GM06990 (cell line): ENCODE measurements around the gene ZFHX2.

DNA sequence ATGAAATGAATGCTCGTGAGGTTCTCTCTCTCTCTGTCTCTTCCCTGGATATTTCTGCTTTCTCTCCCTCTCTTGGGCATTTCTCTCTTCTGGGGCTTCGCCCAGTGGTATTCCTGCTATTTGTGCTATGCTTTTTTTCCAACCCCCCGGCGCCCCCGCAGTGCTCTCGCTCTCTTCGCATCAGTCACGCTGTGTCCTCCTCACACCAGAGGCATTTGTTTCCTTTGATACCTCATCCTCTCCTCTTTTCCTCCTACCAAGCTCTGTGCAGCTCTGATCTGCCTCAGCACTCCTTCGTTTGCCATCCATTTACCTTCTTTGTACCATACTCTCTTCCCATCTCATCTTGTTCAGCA lies 2.9 kb downstream of the ZFHX2 start:
- RRBS: no CpG with 5 or more reads among the region's 9 CpGs

DNA sequence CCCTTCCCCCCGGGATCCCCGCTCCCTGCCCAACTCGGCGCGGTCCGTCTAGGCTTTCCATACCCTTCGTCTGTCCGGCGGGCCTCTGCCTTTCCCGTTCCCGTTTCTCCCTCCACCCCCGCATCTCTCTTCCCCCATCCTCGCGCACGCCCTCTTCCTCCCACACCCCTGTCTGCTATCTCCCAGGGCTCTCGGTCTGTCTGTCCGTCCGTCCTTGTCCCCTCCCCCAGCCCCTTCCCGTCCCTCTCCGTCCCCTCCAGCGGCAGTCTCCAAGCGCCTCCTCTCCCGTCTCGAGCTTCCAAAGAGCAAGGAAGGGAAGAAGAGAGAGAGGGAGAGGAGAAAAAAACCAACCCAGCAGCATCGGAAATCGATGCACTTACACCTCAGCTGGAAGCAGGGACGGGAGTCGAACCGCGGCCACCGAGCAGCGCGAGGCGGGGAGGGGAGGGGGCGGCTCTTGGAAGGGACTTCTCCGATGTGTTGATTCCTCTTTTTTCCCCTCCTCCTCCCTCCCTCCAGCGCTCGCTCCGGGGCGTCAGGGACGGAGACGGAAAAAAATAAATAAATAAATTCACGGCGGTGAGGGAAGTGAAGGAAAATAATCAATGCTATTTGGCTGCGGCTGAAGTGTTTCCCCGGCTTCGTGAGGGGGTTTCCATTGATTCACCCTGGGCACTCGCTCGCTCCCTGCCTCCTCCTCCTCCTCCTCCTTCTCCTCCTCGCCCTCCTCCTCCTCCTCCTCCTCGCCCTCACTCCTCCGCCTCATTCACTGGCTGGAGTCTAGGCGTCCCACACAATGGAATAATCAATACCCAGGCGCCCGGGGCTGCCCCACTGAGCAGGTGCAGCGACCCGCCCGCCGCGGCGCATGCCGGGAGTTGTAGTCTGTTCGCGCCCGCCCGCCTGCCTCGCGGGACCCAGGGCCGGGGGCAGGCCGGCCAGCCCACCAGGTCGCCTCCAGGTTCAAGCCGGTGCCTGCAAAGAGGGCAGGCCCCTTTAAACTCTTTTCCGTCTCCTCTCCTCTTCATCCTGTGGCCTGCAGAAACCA lies at the start of gene ZFHX2:
Gene ZFHX2, minus strand, starts transcription at position 803 of the 1,048 bp plus-strand sequence.
- RRBS: 6% methylated on average over 32 of the region's 73 CpGs

DNA sequence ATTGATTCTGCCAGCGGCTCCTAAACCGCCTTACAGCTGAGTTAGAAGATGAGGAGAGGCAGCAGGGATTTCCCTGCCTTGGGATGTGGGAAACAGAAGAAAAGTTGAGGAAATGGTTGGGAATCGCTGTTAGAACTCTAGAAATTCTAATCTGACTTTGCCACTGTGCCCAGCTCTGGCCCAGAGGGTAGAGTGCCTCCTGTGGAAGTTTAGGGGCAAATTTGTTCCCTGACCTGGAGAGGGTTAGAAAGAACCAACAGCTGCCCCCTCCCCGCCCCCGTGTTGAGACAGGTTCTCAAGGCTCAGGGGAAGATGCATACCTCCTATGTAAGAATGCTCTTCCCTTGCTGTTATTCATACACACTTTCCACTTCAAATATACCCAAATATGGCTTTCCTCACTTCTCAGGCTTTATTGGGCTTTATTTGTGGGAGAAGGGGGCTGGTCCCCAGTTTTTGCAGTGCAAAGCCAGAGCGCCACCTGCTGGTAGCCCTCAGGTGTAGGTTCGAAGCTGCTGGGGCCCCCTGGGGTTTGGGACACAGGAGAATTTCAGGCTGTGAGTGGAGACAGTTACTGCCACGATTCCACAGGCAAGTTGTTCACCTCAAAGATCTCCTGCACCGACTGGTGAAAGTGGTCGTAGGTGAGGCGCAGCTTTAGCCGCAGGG lies 3.2 kb downstream of the THTPA start:
- RRBS: no CpG with 5 or more reads among the region's 12 CpGs

- RRBS: no CpG with 5 or more reads among the region's 6 CpGs
Measured at GRCh38 chr14:23612061-23612676, 24.0 kb upstream of the DHRS2 start.

DNA sequence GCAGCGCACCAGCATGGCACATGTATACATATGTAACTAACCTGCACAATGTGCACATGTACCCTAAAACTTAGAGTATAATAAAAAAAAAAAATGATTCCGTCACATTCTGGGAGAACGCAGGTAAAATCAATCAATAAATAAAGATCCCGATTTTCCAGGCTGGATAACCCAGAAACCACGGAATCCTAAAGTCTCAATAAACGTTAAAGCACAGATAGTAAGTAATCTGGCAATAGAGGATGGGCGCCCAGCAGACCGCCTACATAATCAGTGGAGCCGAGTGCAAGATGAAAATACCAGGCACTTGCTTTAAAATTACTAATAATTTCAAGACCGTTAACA lies 1.3 kb upstream of the DCAF11 start:
- RRBS: no CpG with 5 or more reads among the region's 10 CpGs

GRCh38 chr14:24123463-24124105 lies 6.9 kb upstream of the FITM1 start:
- RRBS: no CpG with 5 or more reads among the region's 3 CpGs

- RRBS: no CpG with 5 or more reads among the region's 4 CpGs
Measured at GRCh38 chr14:24314401-24315069, 3.2 kb downstream of the LTB4R start.

GRCh38 chr14:24321992-24322509 lies 10.7 kb downstream of the LTB4R start:
- RRBS: no CpG with 5 or more reads among the region's 10 CpGs

- RRBS: no CpG with 5 or more reads among the region's 16 CpGs
Measured at GRCh38 chr14:24329721-24330415, 5.0 kb downstream of the ADCY4 start.

DNA sequence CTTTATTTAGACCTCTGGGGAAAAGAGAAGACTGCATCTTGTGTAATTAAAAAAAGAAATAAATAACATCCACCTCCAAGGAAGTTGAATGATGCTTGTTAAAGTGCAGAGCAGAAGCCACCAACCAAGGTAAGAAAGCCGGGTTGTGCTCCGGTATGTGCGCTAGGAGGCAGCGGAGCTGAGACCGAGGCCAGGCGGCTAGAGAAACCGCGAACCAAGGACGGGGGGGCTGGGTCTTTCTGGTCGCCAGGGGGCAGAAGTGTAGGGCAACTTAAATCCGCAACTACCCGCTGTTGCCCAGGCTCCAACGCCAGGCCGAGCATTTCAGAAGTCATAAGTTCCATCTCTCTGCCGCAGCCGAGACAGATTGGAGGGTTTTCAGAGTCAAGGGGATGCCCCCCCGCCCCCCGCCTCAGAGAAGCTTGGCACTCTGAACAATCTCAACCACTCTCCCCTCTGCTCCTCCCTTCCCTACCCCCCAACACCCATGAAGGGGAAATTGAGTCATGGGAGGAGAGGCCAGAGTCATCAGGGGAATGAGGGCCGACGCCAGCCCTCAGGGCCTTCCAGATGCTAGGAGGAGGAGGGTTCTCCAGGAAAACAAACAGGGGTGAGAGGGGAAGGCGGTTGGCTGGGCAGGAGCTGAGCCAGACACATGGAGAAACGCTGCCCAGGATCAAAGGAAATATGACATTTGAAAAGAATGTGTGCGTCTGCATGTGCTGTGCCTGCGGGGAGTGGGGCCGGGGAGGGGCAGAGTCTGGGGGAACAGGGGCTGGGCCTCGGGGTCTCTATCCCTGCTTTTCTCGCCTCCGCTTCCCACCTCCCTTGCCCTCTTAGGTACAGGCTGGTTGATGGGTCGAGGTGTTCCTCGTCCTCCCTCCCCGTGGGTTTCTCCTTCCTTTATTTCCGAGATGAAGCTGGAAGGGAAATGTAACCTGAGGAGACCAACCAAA lies 2.1 kb upstream of the NFATC4 start:
- RRBS: no CpG with 5 or more reads among the region's 32 CpGs

- RRBS: no CpG with 5 or more reads among the region's 2 CpGs
Measured at GRCh38 chr14:24374189-24374514, 6.2 kb downstream of the NFATC4 start.

DNA sequence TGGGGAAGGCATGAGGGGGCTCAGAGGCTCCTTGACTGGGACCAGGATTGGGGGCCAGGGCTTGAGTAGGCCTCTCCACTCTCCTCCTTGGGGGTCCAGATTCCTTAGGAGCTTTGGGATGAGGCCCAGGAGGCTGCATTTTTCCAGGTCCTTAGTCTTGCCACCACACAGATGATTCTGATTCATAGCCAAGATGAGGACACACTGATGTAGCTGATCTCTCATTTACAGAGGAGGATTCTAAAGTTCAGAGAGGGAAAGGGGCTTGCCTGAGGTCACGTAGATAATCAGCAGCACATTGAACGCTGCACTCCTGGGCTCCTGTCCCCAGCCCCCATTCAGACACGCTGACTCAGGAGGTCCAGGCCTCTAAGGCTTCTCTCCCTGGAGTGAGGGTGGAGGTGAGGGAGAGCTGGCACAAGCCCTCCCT lies 10.2 kb downstream of the NFATC4 start:
- RRBS: no CpG with 5 or more reads among the region's 3 CpGs

- RRBS: no CpG with 5 or more reads among the region's 9 CpGs
Measured at GRCh38 chr14:24679610-24680182, 45.7 kb upstream of the GZMB start.

- RRBS: no CpG with 5 or more reads among the region's 6 CpGs
Measured at GRCh38 chr14:24954430-24955059, 95.4 kb downstream of the STXBP6 start.

- RRBS: no CpG with 5 or more reads among the region's 2 CpGs
Measured at GRCh38 chr14:25111006-25111746, 61.2 kb upstream of the STXBP6 start.

DNA sequence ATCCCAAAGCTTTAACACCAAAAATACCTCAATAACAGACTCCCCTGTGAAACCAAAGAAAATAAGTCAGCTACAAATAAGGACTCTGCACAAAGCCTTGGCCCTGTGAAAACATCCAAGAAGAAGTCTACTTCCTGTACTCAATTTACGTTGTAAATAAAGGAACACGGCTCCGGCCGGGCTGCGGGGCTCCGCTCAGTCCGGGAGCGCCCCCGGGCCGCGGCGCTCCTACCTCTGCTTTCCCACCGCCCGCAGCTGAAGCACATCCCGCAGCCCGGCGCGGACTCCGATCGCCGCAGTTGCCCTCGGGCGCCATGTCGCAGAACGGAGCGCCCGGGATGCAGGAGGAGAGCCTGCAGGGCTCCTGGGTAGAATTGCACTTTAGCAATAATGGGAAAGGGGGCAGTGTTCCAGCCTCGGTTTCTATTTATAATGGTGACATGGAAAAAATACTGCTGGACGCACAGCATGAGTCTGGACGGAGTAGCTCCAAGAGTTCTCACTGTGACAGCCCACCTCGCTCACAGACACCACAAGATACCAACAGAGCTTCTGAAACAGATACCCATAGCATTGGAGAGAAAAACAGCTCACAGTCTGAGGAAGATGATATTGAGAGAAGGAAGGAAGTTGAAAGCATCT lies 502.2 kb upstream of the FOXG1 start:
- RRBS: 84% methylated on average over 5 of the region's 31 CpGs

DNA sequence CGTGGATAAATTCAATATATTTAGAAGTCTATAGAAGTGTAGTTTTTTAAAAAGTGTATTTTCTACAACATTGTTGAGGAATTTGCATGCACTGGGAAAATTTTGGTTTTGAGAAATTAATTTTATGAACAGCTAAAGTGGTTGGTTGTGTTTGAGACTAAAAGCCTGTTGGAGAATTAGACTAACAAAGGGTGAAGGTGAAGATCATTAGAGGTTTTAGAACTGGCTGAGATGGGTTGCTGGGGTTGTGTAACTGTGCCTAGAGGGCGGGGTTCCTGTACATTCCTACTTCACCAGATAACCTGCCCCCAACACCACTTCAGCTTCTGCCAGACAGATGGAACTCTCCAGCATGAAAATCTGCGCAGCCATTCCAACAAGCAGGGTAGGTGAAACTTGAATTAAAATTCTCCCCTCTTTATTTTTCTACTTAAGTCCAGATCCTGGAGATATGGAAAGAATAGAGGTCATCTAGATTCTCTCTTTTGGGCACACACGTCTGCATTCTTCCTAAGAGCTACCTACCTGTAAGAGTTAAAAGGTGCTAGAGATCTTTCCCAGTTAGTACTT lies 6.0 kb downstream of the FOXG1 start:
- RRBS: no CpG with 5 or more reads among the region's 4 CpGs

- RRBS: no CpG with 5 or more reads among the region's 8 CpGs
Measured at GRCh38 chr14:29584943-29585530, 342.6 kb downstream of the PRKD1 start.

DNA sequence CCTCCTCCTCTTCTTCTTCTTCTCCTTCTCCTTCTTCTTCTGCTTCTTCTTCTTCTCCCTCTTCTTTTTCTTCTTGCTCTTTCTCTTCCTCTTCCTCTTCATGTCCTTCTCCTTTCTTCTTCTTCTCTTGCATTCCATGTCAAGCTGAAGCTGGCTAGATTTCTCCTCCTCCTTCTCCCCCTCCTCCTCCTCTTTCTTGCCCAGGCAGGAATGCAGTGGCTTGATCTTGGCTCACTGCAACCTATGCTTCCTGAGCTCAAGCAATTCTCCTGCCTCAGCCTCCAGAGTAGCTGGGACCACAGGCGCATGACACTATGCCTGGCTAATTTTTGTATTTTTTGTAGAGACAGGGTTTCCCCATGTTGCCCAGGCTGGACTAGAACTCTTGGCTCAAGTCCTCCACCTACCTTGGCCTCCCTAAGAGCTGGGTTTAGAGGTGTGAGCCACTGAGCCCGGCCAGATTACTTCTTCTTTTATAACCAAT lies 297.6 kb downstream of the PRKD1 start:
- RRBS: no CpG with 5 or more reads among the region's 2 CpGs